Measurements from ENCODE around the gene ZKSCAN2.

DNA sequence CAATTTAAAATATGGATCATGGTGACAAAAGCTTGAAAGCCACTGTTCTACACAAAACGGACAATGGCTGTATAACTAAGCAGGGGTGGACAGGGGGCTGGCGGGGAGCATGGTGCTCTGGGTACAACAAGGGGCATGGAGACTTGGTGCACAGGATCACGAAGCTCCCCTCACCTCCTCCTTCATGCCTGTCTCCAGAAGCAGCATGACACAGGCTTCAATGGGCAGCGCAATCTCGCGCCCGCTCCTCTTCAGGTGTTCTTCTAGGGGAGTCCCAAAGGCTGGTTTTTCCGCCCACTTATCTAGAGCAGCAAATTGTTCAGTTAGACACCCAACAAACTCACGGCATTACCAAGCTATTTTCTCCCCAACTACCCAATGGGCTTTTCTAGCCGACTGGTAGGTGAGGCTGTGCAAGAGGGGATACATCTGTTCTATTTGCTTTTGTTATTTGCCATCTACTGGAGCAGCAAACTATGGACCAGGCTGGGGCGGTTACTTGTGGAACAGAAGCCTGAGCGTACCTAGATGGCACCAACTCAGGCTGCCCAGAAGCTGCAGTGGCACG lies 60.7 kb downstream of the ARHGAP17 start:
- PRO-cap: no peak

GRCh38 chr16:24958020-24959196 lies 56.8 kb downstream of the ARHGAP17 start:
- PRO-cap: no peak

DNA sequence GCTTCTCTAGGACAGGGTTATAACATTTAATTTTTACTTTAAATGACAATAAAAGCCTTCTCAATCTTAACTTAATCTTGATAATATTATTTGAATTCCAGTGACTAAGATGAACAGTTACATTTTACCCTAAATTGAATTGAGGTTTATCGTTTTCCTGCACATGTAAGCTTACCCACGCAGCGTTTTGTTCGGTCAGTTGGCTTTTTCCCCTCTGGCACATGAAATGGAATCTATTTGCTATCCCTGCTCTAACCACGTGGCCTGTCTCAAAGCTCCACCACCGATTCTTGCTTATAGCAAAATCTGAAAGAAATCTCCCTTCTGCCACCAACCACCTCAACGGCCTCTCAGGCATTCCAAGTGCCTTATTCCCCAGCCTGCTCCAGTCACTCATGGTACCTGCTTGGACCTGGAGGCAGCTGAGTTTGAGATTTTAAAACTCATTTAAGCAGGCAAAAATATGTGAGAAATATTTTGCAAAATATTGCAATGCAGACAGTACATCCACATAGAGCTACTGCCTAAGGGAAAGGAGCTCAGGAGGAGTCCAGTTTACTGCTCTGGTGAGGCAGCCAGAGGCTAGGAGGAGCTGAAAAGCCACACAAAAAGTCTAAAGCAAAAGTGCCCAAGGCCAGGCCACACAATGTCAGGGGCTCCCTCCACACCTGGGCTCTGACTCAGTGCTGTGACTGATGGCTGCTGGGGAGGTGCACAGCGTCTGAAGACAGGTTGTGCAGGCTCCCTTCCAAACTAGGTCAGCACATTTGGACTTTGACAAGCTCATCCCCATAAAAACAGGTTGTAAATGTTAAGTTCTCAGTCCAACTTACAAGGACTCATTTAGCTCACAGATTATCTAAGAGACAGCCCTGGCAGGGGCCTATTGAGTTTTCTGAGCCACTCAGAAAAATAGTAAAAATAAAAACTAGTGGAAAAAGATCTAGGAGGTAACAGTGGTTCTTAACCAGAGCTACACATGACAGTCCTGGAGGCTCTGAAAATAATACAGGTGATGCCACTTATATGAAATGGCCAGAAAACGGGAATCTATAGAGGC lies 26.3 kb downstream of the ARHGAP17 start:
- PRO-cap: bidirectional peak, plus-strand start at position 299 of the sequence, minus-strand start at position 216 of the sequence

- PRO-cap: no peak
These were observed 20.9 kb downstream of the ARHGAP17 start for GRCh38 chr16:24994203-24994702.

DNA sequence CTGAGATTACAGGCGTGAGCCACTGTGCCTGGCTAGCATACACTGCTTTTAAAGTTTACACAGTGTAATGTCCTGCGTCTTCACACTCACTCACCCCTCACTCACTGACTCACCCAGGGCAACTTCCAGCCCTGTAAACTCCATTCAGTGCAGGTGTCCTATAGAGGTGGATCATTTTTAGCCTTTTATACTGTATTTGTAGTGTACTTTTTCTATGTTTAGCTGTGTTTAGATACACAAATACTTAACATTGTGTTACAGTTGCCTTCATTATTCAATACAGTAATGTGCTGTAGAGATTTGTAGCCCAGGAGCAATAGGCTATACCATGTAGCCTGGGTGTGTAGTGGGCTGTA lies 35.2 kb upstream of the ARHGAP17 start:
- PRO-cap: no peak

- PRO-cap: no peak
These were observed 37.3 kb upstream of the ARHGAP17 start for GRCh38 chr16:25052409-25053027.

DNA sequence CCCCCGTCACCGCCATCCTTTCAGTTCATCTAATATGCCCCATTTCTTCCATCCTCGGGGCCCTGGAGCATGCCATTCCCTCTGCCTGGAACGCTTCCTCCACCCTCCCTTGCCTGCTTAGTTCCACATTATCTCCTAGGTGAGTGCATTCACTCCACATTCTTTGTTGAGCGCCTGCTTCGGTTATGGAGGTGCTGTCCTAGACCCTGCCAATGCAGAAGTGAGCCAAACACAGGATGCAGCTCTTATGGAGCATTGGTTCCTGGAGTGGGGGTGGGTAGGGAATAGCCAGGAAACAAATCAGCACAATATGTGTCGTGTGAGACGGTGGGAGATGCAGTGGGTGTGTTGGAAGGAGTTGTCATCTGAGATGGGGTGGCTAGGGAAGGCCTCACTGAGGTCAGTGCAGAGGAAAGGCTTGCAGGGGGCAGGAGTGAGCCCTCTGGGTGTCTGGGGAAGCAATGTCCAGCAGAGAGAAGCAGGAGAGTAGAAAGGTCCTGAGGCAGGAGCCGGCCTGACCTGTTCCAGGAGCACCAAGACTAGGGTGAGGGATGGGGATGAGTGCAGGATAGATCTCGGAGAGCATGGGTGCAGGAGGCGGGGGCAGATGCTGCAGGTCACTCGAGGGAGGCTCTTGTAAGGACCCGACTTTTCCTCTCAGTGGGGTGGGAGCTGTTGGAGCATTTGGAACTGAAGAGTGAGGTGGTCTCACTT lies 6.9 kb downstream of the LCMT1 start:
- PRO-cap: no peak

GRCh38 chr16:25256948-25257307 lies 717 bp downstream of the ZKSCAN2 start:
- PRO-cap: no peak

DNA sequence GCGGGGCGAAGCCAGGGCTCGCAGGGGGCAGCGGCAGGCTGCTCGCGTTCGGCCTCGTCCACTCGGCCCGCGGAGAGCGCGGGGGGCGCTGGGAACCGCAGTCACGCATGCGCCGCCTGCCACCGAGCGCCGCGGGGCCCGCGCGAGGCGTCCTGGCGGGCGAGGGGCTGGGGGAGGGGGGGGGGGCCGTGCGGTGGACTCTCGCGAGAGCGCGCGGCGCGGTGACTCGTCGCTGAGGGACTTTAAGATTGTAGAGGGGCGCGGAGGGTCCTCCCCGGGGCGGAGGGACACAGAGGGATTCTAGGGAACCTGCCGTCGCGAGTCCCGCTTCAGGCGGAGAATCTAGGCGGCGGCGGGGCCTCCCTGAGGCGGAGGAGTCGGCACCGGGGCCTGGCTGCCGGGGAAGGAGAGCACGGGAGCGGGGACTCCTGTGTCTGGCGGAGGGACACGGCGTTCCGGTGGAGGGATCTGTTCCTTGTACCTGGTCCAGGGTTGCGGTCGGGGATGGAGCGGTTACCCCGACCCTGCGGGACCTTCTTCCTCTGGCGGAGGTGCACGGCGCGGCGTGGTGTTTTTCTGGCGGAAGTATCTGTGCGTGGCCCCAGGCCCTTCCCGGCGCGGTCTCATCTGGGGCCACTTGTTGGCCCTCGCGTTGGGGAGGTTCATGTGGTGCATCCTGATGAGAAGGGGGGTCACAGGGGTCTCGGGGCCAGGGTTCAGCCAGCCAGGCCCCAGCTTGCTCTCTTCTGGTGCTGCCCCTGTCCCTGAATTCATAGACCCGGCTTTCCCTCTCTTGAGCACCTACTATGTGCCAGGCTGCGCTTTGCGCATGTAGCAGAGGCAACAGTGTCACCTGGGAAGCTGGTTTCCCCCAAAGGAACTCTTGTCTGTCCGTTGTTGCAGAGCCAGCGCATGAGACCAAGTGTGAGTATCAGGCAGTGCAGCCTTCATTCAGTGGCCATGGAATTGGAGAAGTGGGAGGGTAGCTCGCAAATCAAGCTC lies at the start of gene ZKSCAN2:
Gene ZKSCAN2, minus strand, starts transcription at position 90 of the 1,002 bp plus-strand sequence.
- PRO-cap: bidirectional peak, plus-strand start at position 224 of the sequence, minus-strand start at position 90 of the sequence

DNA sequence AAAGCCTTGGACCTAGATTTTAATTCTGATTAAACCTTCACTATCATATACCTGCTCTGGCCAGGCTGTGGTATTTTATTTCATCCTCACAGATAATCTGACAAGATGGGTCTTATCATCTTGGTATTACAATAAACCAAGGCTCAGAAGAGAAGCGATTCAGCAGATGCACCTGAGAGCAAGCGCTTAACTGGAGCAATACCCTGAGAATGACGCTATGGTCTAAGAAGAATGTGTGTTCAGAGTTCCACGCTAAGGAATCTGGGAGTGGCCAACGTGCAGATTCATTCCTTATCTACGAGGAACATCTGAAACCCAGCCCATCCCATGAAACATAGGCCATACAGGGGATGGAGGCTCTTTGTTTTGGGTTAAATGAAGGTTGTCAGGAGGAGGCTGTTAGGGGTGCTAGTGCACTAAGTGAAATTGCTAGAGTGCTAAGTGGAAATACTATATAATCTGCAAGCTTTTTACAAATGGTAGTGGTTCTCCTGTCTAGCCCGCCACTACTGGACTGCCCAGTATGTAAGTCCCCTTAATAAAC lies 28.5 kb upstream of the KDM8 start:
- PRO-cap: no peak

GRCh38 chr16:27179247-27180012 lies 23.9 kb upstream of the KDM8 start:
- PRO-cap: bidirectional peak, plus-strand start at chr16:27179780, minus-strand start at chr16:27179750

DNA sequence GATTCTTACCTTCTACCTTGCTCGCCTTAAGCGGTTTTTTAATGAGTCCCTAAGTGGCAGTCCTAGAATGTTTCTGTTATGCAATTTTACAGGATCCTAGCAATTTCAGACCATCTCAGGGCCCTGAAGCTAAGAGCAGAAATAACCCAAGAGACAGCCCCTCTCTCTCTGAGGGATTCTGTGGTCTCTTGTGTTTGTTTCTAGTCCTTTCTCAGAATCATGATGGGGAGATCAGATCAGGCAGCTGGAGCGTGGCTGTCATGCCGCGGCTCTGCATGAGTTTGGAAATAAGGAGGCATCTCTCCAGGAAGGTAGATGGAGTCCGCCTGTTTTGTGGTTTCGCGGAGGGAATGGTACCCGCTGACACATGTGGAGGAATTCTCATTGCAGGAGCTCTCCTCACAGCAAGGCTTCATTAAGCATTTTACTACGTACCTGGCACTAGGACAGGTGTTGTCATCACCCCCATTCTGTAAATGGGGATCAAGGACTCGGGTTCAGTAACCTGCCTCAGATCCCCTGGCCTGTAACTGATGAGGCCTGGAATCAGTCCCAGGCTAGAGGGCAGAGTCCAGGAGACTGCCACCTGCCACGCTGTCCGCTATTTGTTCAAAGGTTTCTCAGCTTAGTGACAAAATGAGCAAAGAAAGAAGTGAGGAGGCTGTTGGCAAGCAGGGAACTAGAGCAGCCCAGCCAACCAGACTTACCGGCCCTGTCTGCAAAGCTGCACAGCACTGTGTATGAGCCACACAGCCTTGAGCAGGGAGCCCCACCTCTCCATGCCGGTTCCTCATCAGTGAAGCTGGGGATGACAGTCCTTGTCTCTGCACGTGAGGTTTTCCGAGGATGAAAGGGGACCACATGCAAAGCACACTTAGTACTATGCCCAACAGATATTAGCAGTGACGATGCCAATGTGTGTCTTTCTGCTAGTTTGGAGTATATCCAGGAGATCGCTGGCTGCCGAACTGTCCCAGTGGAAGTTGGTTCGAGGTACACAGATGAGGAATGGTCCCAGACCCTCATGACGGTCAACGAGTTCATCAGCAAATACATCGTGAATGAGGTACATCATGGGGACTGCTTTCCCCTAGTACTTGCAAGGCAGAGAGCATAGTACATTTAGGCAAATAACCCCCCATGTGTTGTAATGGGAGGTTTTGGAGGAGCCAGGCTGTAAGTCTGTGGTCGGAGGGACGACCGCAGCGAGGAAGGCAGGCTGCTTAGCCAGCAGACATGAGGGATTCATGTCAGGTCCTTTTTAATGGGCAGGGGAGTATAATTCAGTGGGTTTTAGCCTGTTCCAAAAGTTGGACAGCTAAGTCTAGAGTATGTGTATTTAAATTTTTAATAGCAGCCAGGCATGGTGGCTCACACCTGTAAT lies 11.1 kb downstream of the KDM8 start:
- PRO-cap: bidirectional peak, plus-strand start at position 748 of the sequence, minus-strand start at position 417 of the sequence; unidirectional peak, plus-strand start at position 1,000 of the sequence; unidirectional peak, plus-strand start at position 1,177 of the sequence

DNA sequence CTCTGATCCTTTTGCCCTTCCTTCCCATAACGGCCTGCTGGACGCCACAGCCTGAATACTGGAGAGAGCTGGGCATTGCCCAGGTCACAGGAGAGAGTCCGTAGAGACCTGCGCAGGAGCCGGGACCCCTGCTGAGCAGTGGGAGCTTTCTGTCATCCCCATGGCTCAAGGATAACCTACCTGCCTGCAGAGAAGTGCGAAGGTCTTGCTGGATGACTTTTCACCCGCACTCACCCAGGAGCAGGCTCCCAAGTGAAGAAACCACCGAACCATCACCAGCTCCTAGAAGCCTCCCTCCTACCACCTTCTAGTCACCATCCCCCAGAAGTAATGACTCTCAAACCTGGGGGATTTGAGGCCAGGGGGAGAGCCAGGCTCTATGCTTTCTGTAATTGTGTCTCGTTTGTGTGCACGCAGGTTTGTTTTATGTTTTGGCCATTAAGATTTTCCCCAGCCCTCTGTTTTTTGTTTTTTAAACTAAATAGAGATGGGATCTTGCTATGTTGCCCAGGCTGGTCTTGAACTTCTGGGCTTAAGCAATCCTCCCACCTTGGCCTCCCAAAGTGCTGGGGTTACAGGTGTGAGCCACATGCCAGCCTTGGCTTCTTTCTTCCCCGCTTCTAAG lies 18.1 kb downstream of the KDM8 start:
- PRO-cap: no peak

- PRO-cap: no peak
These were observed 18.8 kb downstream of the KDM8 start for GRCh38 chr16:27221889-27222665.

GRCh38 chr16:27517950-27518601 lies 31.6 kb downstream of the GTF3C1 start:
- PRO-cap: no peak

DNA sequence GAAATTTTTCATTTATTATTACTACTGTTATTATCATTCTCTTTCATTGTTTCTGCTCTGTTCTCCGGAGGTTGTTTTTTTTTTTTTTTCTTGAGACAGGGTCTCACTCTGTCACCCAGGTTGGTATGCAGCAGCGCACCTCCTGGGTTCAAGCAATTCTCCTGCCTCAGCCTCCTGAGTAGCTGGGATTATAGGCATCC lies 115.0 kb downstream of the KATNIP start:
- PRO-cap: no peak

DNA sequence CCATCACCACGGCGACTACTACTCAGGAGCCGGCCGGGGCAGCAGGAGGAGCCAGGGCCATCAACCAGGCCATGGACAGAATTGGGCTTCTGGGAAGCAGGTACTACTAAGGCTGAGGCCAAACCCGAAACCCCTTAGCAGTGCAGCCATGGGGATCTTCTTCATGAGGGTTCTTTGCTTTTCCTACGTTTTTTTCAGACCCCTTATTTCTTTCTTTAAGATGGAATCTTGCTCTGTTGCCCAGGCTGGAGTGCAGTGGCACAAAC lies 151.6 kb downstream of the KATNIP start:
- PRO-cap: no peak

DNA sequence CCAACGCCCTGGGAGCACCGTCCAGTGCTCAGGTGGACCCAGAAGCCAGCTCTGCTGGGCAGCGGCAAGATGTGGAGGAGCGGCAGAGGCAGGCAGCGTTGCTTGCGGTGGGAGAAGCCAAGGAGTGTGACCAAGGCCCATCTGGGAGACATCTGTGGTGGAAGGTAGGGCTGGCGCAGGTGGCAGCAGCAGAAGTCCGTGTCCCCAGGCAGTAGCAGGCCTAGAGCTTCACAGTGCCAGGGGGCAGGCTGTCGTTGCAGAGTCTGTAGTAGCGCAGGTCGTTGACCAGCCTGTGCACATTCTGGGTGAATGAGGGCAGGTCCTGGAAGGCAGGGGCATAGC lies 34.8 kb upstream of the GSG1L start:
- PRO-cap: no peak

DNA sequence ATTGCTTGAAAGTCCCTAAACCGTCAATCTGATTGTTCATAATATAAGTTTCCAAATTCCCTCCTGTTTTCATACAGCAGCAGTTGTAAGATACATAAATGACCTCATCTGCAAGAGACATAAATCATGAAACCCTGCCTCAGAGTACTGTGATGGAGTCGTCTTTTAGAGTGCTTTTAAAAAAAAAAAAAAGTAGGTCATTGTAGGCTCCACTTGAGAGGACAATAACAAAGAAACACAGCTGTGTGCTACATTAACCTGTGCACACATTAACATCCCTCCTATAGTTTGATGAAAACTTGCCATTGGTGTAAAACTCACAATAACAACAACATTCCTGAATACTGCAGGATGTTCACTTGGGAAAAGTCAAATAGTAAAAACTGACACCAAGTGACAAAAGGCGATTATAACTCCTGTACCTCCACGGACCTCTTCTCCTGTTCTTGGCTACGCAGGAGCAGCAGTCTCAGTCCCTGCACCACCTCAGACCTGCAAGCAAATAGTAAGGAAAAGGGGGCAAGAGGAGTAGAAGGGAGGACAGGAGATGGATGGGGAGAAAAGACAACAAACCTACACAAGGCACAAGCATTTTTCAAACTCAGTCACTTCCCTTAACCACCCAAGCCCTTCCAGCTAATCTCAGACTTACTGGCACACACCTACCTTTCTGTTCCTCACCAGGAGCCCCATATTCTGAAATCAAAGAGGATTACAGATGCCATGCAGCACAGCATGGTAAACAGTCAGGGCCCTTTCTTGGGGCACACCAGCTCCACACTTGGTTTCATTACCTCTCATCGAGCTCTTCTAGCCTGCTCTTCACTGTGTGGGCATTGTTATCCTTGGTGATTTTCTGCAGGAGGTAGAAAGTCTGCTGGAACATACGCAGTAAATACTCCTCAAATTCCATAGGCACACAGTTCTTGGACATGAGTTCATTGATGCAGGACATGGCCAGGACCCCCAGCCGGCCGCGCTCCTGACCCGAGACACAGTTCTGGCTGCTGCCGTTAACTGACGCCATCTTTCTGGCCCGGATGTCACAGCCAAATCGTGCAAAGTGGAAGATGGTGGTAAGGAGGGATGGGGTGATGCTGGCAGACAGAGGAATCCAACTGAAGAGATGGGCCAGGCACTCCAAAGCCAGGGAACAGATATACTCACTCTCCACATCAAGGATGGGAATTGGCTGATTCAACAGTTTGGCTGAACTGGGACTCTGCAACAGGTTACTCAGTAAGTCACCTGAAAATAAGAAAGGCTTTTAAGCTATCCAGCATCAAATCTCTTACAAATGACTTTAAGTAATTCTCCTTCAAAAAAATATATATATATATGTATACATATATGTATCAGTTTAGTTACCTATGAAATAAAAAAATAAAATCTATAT lies 56.0 kb downstream of the XPO6 start:
- PRO-cap: no peak

DNA sequence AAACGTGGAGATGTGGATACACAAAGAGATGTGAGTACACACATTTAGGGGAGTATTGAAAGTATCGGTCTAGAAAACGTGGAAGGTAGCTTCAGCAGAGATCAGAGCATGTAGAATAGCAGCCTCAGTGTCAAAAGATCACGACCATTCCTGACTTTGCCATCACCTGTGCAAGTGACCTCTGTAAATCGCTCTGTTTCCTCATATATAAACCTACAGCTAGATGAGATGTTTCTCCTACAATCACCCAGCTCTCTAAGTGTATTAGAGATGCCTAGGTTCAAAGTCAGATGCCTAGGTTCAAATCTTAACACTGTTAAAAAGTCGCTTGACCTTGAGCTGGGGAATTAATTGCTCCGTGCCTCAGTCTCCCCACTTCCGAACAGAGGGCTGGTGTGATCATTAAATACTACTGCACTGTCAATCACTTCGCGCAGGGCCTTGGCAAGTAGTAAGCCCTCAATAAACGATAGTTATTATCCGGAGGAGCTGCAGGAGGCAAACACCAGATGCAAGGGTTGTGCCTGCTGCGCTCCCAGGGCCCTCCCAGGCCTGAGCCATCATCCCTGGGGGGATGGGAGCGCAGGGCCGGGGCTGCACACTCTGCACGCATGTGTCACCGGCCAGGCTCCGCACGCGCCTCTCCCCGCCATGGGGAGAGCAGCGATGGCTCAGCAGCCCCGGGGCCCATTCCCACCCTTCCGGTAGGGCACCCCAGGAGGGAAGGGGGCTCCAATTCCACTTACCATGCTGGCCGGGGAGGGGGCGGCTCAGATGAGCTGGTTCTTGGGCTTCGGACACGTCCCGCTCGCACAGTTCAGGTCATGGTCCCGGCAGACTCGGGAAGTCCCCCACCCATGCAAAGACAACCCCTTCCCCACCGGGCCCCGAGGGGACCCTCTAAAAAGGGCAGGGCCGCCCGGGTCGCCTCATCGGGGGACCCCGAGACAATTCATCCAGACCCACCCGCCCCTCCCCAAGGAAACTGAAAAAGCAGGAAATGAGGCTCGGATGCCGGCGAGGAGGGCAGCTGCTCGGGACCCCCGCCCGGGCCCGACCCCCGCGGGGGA lies 810 bp downstream of the XPO6 start:
- PRO-cap: no peak

Data from left lobe of liver (tissue), 1 donor.